Kidney epithelial cell (primary cell): ENCODE measurements around a stretch of chr4.

DNA sequence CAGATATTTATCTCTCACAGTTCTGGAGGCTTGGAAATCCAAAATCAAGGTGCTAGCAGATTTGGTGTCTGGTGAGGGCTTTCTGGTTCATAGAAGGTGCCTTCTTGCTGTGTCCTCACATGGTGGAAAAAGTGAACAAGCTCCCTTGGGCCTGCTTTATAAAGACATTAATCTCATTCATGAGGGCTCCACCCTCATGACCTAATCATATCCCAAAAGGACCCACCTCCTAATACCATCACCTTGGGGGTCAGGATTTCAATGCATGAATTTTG, 3.2 kb downstream of the DTHD1 start:
- RAMPAGE, long total RNA, result no peak

GRCh38 chr4:36310602-36311328, 29.3 kb downstream of the DTHD1 start:
- RAMPAGE, long total RNA, result no peak
- RRBS, result no CpG with 5 or more reads among the region's 8 CpGs

DNA sequence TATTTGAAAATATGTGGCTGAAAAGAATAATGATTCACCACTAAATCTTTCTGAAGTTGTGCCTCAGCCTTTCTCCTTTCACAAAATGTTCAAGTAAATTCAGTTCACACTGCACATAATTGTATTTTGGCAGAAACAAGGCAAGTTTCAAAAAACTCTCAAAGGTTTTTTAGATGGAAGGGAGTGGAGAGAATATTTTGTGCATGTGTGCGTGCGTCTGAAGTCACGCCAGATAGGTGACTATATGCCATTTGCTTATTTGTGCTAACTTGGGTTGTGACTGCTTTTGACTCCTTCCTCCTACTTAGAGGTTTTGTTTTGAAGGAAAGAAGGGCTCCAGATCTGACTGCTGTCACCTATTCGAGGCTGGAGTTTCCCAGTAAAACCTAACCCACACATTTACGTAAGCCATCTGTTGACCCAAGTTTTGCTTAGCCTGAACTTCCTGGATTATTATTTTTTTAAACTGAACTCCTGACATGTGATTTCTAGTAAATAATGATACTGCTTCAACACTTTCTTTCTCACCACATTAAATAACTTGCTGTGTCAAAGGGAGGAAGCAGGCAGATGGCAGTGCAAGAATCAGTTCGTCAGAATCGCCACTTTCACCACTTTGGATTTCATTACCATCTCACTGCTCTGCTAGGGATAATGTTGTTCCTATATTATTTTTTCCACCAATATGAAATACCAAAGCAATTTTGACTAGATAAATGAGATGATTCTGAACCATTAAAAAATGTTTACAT, 41.5 kb downstream of the DTHD1 start:
- RAMPAGE, long total RNA, result no peak
- RRBS, result no CpG with 5 or more reads among the region's 7 CpGs

DNA sequence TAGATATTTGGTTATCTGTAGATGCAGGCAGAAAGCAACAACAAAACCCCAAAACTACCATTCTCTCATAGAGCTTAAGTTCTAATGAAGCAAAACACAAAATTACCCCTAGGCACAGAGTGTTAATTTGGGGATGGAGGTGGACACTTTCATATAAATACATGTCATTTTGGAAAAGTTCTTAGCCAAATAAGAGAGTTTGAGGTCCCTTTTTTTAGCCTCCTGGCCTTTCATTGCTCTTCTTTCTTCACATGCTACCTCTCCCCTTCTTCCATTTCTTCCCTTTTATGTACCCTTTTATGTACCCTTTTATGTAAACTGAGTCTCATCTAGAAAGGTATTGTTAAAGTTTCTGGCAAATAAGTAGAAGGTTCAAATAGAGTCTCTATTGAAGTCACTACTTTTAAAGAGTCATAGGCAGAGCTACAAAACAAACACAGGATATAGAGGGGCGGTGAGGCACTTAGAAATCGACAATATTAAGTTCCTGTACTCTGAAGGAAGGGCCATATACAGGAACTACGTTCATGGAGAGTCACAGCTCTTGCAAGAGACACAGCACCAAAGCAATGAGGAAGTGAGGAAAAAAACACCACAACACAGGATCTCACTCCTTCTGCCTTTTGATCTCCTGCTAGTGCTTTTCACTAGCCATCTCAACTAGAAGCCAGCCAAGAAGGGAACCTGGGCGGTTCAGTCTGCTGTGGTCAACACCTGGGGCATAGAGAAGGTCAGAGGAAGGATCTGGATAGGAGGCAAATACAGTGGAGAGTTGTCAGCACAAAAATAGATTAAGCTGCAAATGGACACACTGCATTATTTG, 104.3 kb downstream of the DTHD1 start:
- RAMPAGE, long total RNA, result no peak
- RRBS, result no CpG with 5 or more reads among the region's 4 CpGs

DNA sequence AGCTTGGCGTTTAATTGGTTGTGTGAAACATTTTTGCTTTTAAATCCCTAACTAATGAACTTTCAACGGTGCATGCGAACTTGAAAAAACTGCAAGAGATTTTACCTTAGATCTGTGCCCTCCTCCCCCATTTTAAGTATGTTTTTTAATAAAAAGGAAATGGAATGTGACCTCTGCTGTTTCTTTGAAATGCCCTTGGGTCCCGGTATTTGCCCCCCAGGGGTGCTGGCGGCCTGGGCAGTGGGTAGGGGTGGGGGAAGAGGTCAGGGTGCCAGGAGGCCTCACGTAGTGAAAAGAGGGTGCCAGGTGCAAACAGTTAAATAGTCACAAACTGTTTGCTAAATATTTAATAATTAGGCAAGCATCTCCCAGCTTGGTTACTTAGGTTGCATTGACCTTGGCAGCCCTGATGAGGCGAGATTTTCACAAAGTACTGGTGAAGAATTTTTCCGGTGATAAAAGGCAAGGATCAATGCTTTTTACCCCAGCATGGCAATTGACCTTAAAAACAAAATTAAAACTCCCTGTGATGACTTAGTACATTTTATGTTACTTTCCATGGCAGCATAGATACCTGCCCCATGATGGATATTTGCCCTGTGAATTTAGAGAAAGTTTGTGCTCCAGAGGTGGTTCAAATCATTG, 721 bp downstream of the C4orf19 start:
- RAMPAGE, long total RNA, result no peak
- RRBS, result no CpG with 5 or more reads among the region's 8 CpGs

GRCh38 chr4:37463484-37463894, 9.8 kb downstream of the C4orf19 start:
- RAMPAGE, long total RNA, result no peak
- RRBS, result no CpG with 5 or more reads among the region's 1 CpG

GRCh38 chr4:37471746-37472512, 18.2 kb downstream of the C4orf19 start:
- RAMPAGE, long total RNA, result no peak
- RRBS, result no CpG with 5 or more reads among the region's 5 CpGs

DNA sequence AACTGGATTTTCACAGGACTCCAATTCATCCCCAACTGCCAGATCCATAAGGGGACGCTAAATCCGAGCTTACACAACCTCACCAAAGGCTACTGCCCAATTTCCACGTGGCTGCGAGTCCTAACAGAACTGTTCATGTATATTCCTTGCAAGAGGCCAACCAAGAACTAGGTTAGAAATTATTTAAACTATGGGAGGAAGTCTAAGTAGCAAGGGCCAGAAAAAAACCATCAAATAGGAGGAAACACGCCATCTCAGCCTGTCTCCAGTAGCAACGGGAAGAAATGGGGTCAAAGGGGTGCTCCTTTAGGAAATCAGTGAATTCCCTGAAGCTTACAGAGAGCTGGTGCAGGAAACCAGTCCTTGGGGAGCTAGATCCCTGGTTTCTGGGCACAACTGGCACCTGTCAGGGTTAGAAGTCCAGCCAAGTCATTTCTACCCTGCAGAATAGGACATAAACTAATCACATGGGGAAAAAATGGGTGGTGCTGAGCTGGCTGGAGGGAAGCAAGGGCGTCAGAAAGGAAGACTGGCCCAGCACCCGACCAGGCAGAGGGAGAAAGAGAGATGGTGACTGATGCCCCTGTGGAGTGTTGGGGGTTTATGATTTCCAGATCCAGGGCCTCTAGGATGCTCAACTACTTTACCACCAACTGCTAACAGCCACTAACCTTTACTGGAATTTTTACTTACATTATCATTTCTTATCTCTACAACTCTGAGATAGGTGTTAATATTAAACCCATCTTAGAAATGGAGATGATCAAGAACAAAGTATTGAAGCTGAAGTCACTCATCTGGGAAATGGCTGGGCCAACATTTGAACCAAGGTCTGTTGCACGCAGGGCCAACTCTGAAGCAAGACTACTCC, 20.5 kb downstream of the RELL1 start:
- RAMPAGE, long total RNA, result no peak
- RRBS, result no CpG with 5 or more reads among the region's 9 CpGs

DNA sequence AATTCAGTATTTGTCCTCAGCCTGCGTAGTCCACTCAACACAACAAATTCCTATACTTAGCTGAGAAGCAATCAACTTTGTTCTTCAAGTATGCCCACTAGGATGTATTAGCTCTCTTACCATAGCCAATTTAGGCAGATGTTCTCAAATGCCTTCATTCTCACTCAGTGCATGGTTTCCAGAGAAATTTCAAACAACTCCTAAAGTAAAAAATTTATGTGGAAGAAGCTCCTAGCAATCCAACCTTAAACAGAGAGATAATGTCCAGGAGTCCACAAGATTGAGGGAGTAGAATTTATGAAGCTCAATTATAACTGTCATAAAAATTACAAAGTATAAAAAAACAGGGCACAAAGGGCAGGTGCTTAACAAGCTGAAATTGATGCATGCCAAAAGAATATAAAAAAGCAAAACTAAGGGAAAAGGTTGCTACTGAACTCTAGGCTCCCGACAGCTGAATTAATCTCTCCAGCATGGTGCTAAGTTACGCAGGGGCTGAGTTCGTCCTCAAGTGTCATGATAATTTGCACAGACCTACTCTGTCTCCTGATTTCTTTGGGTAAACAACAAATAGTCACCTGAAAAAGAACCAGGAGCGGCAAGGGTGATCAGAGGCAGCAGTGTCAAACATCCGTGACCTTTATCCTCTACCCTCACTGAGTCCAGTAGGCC, 47.1 kb upstream of the RELL1 start:
- RAMPAGE, long total RNA, result no peak
- RRBS, result no CpG with 5 or more reads among the region's 6 CpGs

DNA sequence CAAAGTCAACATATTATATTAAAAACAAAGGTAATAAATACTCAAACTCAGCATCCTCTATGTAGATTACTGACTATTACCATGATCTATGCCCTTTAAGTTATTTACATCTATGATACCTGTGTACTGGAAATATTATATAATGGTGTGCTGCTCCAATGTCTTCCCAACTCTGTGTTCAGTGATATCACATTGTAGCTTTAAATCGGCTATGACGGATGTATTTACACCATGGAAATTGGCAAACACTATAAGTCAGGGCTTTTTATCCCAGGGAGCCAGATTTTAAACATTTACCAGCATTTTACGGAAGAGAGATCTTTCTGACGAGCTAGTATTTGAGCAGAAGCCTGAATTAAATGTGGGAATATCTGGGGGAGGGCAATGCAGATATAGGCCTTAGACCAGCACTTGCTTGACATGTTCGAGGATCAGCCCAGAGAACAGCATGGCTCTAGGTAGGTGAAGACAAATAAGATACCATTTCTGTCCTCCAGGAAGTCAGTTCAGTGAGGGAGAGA, 7.7 kb upstream of the PGM2 start:
- RAMPAGE, long total RNA, result no peak
- RRBS, result no CpG with 5 or more reads among the region's 5 CpGs

DNA sequence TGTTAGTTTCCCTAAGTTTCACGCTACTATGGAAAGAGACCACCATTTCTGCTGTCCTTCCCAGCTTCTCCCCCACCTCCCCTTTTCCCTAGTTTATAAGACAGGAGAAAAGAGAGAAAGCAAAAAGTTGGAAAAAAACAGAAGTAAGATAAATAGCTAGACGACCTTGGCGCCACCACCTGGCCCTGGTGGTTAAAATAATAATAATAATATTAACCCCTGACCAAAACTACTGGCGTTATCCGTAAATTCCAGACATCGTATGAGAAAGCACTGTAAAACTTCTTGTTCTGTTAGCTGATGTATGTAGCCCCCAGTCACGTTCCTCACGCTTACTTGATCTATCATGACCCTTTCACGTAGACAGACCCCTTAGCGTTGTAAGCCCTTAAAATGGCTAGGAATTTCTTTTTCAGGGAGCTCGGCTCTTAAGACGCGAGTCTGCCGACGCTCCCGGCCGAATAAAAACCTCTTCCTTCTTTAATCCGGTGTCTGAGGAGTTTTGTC, 887 bp upstream of the PGM2 start:
- RAMPAGE, long total RNA, result no peak
- RRBS, result no CpG with 5 or more reads among the region's 18 CpGs

GRCh38 chr4:37889595-37890398, 1.1 kb upstream of the TBC1D1 start:
- RAMPAGE, long total RNA, result no peak
- RRBS, result 2% methylated on average over 5 of the region's 33 CpGs

DNA sequence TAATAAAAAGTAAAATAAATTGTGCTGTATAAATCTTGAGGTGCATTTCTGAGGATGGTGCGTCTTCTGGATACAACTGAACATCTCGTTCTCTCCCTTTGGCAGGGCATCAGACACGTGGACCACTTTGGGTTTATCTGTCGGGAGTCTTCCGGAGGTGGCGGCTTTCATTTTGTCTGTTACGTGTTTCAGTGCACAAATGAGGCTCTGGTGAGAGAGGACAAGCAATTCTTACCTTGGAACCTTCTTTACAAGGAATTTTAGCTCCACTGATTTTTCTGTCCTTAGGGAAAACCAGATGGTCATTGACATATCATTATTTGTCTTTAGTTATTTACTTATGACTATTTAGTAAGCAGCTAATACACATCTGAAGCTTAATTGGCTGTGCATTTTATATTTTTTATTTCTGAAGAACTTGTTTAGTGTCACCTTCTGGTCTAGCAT, 60.3 kb downstream of the PTTG2 start:
- RAMPAGE, long total RNA, result no peak
- RRBS, result no CpG with 5 or more reads among the region's 7 CpGs

- RAMPAGE, long total RNA, result no peak
- RRBS, result no CpG with 5 or more reads among the region's 6 CpGs
Measured at GRCh38 chr4:38050419-38050928, 90.3 kb downstream of the PTTG2 start.

GRCh38 chr4:38078070-38079011, 118.1 kb downstream of the PTTG2 start:
- RAMPAGE, long total RNA, result no peak
- RRBS, result no CpG with 5 or more reads among the region's 7 CpGs

DNA sequence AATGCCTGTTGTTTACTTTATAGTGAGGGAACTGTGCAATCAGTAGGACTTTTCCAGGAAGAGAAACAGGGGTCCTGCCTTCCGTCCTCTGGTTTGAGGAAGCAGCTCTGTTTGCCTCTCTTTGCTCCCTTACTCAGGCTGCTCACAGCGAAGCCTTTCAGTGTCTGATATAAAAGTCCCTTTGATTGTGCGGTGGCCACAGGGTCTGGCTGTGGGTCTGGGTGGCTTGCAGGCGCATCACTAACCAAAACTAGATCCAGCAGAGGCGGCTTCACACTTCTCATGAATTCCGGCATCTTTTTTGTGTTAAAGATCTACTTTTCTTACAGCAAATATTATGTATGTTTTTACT, 263.7 kb downstream of the PTTG2 start:
- RAMPAGE, long total RNA, result no peak
- RRBS, result no CpG with 5 or more reads among the region's 6 CpGs

DNA sequence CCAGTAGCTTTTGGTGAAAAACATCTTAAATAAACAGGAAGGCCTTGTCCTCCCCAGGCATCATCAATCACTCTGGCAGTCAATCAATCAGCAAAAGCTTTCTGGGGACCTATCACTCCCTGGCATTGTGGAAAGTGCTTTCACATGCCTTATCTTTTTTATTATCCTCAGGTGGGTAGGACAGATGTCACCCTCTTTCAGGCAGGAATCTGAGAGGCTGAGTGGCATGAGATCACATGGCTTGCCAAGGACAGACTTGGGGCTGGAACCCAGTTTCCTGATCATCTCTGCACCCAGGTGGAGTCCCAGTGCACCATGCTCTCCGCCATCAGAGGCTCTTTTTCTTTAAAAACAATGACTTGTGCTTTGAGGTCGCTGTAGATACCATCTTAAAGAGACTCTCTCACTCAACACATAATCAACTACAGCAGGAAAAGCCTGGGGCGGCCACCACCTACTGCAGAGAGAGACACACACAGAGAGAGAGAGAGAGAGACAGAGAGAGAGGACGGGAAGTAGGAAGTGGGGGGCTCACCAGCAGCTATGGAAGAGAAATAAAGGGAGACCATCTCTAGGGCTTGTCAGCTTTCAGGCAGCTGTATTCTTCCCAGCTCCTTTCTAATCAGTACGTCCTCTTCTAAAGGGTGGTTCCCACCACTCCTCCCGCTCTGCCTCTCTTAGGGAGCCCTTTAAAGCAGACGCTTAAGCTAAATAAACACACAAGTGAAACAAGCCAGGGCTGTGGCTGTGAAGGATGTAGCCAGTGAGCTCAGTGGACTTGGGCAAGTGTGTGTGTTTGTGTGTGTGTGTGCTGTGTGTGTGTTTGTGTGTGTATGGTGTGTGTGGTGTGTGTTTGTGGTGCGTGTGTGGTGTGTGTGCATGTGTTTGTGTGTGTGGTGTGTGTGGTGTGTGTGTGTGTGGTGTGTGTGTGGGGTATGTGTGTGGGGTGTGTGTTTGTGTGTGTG, 282.9 kb downstream of the PTTG2 start:
- RAMPAGE, long total RNA, result no peak
- RRBS, result no CpG with 5 or more reads among the region's 8 CpGs

- RAMPAGE, long total RNA, result no peak
- RRBS, result no CpG with 5 or more reads among the region's 2 CpGs
Measured at GRCh38 chr4:38310610-38310967, 350.4 kb downstream of the PTTG2 start.

DNA sequence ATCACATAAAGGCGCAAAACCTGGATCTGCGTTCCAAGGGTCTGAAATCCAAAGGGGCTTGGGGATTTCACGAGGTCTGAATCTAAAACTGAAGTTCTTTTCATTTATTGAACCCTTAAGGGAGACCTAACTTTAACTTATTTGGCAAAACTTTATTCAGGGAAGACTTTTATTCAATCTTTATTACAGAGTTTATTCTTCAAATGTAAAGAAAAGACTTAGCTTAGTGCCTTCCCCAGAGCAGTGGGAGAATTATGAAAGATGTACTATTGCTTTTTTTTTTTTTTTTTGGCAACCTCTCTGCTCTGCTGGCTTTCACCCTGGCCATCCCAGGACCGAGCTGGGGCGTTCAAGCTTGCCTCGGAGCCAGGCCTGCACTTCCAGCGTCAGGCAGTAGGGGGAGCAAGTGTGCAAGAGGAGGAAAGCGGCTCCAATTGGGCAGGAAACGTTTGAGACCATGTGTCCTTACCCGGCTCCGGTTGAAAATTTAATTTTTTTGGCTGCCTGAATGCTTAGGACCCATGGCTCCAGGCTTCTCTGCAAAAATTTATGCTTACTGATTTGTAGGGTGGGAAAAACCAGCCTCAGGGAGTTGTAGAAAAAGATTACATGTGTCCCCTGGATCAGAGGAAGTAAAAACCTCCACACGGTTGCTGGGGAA, 344.3 kb upstream of the KLF3 start:
- RAMPAGE, long total RNA, result no peak
- RRBS, result no CpG with 5 or more reads among the region's 12 CpGs

- RAMPAGE, long total RNA, result no peak
- RRBS, result no CpG with 5 or more reads among the region's 20 CpGs
Measured at GRCh38 chr4:38528889-38530278, 134.6 kb upstream of the KLF3 start.